Pulmonary lymph node (tissue), 1 donor: Measurements from ENCODE around the gene PLCL2.

GRCh38 chr3:15828564-15829222 is 30.9 kb upstream of the ANKRD28 start:
- PRO-cap = no peak

- PRO-cap = no peak
Observed at GRCh38 chr3:16068939-16069504, 105.5 kb upstream of the GALNT15 start.

- PRO-cap = no peak
Observed at GRCh38 chr3:16129976-16130344, 44.5 kb upstream of the GALNT15 start.

GRCh38 chr3:16227609-16228084 is 37.1 kb downstream of the DPH3 start:
- PRO-cap = no peak

DNA sequence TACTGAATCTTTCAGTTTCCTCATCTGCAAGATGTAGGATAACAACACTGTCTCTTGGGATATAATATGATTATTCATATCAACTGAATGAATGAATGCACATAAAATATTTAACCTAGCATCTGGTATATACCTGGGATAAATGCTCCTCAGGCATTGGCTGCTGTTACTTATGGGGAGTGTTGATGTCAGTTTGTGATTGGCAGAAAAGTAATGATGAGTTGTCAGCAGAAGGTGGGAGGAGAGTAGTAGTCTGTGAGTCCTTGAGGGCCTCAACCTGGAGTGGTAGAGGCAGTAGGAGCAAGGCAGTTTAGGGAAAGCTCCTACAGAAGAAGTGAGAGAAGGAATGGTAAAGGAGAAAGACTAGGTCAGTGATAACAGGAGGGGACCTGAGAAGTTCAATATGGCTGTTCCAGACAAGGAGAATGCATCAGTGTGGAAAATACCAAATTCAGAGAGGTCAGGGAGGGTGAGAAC is 18.4 kb downstream of the OXNAD1 start:
- PRO-cap = no peak

DNA sequence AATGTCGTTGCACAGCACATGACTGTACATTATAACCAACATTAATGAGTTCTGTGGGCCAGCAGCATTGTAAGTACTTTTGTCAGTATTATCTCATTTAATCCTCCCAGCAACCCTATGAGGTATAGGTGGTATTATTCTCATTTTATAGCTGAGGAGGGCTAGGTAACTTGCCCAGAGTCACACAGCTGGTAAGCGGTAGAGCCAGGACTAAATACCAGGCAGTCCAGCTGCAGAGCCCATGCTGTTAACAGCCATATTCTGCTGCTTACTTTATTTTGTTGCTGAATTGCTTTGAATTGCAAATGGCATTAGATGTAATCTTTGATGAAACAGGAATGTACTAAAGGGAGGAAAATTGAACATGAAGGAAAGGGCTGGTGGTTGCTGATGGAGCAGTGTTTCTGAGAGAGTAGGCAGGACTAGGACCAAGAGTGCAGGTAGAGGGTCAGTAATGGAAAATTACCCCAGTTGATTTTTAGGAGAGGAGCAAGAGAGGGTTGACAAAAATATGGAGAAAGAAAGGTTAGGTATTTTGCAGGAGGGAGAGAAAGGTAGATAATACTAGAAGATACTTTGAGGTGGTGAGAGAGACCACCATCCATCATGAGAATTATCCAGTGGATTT is 19.7 kb downstream of the OXNAD1 start:
- PRO-cap = no peak

GRCh38 chr3:16335992-16336433 is 71.0 kb downstream of the OXNAD1 start:
- PRO-cap = no peak

GRCh38 chr3:16427035-16427888 is 86.2 kb downstream of the RFTN1 start:
- PRO-cap = no peak

DNA sequence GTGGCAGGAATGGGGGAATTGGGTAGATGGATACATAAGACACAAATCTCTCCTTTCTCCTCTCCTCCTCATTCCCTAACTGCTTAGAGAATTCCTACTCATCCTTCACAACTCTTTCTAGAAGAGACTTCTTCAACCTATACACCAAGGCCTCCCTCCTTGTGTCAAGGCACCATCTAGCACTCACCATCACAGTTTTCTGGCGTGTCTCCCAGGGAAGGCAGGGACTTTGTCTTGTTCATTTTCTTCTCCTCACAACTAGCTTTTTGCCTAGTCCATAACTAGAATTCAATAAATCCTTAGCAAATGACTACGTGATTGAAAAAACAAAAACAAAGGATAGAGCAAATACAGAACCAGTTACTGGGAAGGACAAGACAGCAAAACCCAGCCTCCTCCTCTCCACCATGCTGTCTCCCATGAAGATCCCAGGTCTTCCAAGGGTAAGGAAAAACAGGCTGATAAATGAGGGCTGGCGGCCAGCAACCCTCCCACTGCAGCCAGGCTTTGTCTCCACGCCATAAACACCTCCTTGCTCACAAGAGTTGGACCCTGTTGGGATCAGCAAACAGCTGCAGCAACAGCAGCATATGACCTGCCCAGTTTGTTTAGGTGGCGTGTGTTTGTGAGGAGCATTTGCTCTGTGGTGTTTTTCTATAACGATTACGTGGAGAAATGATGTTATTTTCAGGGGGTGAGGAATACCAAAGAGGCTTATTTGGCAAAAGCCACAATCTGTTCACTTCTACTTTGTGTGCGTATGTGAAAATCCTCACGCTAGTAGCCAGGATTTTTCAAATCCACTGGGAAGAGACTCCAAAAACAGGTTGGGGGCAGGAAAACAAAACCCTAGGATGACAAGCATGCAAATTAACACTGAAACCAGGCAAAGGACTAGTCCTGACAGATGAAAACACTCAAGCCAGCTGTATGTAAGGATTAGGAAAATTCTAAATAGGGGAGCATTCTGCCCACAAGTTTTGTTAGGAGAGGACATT is 58.6 kb downstream of the RFTN1 start:
- PRO-cap = no peak

DNA sequence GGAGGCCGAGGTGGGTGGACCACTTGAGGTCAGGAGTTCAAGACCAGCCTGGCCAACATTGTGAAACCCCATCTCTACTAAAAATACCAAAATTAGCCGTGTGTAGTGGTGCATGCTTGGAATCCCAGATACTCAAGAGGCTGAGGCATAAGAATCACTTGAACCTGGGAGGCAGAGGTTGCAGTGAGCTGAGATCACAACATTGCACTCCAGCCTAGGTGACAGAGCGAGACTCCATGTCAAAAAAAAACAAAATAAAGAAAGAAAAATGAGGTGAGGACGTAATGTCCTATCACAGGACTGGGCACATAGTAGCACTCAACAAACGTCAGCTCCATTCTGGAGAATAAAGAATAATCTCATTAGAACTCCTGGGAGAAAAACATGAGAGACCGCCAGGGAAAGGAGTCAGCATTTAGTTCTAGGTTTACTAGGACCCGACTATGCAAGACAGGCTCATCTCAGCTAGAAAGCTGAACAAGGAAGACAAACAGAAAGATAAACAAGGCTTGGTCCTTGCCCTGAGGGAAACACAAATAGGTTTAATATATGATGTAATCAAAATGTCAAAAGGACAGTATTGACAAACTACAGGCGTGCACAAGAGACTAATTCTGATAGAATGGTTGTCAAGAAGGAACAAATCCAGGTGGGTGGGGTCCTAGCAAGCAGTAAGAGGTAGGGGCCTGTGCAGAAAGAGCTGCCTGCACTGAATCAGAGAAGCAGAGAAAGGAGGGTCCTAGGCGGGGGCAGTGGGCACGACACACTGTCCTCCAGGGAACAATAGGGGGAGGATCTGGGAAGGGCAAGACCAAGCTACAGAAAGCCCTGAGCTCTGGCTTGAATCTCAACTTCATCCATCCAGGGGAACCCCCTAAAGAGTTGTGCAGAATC is 23.6 kb downstream of the RFTN1 start:
- PRO-cap = no peak

DNA sequence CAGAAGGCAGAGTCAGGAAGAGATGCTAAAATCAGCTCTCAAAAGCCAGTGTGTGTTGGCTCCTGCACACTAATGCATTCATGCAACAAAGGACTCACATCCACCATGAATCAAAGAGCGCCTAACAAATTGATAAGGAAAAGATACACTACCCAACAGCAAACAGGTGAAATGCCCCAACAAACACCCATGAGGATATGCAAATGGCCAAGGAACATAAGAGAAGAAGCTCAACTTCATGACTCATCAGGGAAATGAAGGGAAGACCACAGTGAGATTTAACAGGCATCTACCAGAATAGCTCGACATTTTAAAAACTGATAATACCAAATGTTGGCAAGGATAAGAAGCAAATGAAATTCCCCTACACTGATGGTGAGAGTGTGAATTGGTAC is 17.2 kb downstream of the RFTN1 start:
- PRO-cap = unidirectional peak, plus-strand start at position 249 of the sequence

GRCh38 chr3:16504699-16505216 is 8.7 kb downstream of the RFTN1 start:
- PRO-cap = no peak

DNA sequence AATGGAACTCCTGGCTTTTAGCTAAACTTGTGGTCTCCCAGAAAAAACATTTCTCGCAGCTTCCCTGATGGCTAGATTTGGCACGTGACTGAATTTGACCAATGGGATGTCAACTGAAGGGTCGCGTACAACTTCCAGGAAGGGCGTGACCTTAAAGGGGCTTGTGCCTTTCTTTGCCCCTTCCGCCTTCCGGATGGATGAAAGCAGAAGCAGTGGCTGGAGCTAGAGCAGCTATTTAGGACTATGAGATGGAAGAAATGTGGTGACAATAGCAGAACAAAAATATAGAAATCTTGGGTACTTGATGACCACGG is 22.6 kb upstream of the RFTN1 start:
- PRO-cap = no peak

- PRO-cap = unidirectional peak, plus-strand start at chr3:16884756; bidirectional peak, plus-strand start at chr3:16884955, minus-strand start at chr3:16884827
Observed at GRCh38 chr3:16884600-16885066, at the start of gene PLCL2. Gene PLCL2 (plus strand): TSS chr3:16884955.

DNA sequence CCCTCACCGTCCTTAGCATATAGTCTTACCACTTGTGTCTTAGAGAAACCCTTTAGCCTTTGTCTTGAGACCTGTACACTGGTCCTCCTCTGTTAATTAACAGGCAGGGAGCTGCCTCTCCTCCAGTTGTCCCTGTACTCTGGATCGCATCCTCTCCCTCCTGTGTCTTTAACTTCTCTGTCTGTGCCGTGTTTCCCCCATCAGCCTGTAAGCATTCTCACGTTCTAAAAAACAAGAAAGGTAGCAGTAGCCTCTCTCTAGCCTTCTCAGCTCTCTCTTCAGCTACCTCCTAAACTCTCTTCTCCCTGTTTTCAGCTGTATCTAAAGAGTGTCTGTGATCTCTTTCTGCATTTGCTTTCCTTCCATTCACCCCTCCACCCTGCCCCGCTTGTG is 16.7 kb downstream of the PLCL2 start:
- PRO-cap = no peak

GRCh38 chr3:17300389-17300909 is 415.7 kb downstream of the PLCL2 start:
- PRO-cap = unidirectional peak, plus-strand start at chr3:17300664

GRCh38 chr3:17741814-17742509 is 469 bp downstream of the TBC1D5 start:
- PRO-cap = bidirectional peak, plus-strand start at chr3:17742242, minus-strand start at chr3:17742019

GRCh38 chr3:18348950-18349699 is 76.0 kb downstream of the SATB1 start:
- PRO-cap = no peak

DNA sequence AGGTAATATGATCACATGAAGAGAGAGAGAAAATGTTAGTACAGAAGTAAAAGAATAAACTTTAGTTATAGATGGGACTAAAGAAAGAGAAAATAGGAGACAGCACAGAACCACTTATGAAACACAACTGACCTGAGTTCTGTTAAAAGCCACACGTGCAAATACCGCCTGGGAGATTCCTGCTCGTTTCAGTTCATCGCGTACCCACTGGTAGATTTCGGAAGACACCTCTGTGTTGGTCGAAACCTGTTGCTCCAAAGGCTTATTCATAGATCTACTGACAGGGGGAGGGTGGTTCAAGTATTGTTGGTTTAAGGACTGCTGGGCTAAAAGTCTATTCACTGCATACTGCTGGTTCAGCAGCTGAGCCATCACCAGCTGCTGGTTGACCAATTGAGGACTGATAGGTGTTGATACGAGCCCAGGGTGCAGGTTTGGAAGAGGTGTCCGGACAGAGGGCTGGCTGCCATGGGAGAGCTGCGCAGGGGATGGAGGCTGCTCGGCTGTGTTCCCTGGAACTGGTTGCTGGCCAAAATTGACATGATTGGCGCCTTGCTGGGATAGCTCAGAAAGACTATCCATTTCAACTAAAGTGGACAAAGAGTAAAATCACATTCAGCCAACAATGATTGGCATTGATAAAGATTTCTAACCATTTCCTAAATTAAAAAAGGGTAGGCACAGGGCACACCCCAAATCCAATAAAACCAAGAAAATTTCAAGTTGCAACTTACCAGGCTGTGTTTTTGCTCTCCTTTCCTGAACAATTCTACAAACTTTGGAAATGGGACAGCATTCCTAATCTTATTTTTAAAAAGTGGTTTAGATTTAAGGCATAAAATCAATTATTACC is 30.6 kb downstream of the SATB1 start:
- PRO-cap = no peak

DNA sequence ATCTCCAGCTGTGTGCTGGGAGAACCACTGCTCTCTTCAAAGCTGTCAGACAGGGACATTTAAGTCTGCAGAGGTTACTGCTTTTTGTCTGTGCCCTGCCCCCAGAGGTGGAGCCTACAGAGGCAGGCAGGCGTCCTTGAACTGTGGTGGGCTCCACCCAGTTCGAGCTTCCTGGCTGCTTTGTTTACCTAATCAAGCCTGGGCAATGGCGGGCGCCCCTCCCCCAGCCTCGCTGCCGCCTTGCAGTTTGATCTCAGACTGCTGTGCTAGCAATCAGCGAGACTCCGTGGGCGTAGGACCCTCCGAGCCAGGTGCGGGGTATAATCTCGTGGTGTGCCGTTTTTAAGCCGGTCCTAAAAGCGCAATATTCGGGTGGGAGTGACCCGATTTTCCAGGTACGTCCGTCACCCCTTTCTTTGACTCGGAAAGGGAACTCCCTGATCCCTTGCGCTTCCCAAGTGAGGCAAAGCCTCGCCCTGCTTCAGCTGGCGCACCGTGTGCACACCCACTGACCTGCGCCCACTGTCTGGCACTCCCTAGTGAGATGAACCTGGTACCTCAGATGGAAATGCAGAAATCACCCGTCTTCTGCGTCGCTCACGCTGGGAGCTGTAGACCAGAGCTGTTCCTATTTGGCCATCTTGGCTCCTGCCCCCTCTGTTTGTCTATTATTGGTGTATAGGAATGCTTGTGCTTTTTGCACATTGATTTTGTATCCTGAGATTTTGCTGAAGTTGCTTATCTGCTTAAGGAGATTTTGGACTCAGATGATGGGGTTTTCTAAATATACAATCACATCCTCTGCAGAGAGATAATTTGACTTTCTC is 45.4 kb upstream of the KCNH8 start:
- PRO-cap = no peak